SK-MEL-5 (cell line): Measurements from ENCODE around the genes SMYD3 and OR14L1P.

DNA sequence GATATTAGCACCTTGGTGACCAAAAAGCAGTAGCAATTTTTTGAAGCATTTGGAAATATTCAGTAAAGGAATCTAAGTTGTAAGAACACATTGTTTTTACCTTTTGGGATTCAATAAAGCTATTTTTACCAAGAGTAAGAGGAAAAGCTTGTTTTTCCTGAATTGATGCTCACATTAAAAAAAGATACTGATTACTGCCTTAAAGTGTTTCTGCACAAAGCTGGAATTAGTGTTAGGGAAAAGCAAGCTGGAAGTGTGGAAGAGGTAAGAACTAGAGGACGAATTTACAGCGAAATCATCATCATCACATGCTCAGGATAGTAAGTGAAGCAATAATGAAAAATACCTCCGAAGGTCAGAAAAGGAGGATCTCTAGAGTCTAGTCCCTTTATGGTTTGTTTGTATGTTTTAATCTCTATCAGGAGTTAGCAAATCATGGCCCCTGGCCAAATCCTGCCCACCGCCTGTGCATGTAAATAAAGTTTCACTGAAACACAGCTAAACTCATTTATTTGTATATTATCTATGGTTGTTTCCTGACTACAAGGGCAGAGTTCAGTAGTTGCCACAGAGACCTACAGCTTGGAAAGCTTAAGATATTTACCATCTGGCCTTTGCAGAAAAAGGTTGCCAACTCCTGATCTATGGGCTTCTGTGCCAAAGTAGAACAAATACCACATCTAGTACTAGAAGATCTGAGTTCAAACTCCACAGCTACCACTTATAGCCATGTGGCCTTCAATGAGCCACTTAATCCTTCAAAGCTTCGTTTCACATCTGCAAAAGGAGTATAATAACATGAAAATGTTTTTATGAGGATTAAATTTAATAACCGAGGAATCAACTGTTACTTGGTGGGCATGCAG is 91.2 kb downstream of the EFCAB2 start:
RAMPAGE:
- cytosol, long total RNA: no peak
- long total RNA: no peak
- nucleus, long total RNA: no peak

GRCh38 chr1:245097424-245098151 is 57.2 kb upstream of the KIF26B start:
RAMPAGE:
- cytosol, long total RNA: no peak
- long total RNA: no peak
- nucleus, long total RNA: no peak

GRCh38 chr1:245098439-245098898 is 56.3 kb upstream of the KIF26B start:
RAMPAGE:
- cytosol, long total RNA: no peak
- long total RNA: no peak
- nucleus, long total RNA: no peak

DNA sequence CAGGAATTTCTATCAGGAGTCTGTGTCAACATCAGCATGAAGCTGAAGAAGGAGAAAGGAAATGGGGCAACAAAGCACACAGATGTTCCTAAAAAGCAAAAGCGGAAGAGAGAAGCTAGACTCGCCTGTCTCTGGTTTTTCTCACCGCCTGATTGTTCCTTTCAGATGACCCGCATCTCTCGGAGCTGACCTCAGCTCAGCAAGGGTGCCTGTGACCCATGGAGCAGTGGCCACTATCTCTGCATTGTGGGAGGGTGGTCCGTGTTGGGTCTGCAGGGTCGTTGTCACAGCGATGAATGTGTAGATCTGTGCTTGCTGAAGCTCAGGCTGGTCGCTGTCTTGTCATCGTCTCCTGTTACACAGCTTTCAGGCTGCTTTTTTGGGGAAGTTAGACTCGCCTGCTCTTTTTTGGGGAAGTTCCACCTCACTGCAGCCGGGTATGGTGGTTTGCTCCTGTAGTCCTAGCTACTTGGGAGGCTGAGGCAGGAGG is 156.3 kb downstream of the KIF26B start:
RAMPAGE:
- cytosol, long total RNA: no peak
- long total RNA: no peak
- nucleus, long total RNA: no peak

DNA sequence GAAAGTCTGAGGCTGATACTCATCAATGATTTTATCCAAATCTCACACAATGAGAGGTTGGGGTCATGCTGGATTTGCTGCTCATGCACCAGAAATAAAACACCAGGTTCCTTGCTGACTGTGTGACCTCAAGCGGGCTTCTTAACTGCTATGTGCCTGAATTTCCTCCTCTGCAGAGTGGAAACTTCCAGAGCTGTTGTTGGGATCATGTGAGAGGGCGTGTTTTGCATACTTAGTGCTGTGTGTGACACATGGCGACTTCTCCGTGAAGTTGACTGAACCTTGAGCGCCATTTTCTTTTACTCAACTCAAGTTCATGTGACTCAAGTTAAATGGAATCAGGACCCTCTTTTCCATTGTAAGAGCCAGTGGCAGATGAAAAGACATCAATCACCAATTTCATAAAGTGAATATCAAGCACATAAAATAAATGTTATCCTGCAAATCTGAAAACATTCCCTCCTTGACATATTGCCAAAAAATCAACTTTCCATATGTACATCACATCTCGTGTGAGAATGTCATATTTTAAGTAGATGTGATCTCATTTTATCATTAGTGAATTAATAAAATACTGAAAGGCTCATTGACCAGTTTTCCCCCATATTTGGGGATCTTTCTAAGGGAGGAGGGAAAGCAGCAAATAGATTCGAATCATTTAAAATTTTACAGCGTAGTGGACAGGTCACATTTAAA is 224.1 kb downstream of the KIF26B start:
RAMPAGE:
- cytosol, long total RNA: no peak
- long total RNA: no peak
- nucleus, long total RNA: no peak

GRCh38 chr1:246008403-246008952 is 498.6 kb downstream of the SMYD3 start:
RAMPAGE:
- cytosol, long total RNA: no peak
- long total RNA: no peak
- nucleus, long total RNA: no peak

DNA sequence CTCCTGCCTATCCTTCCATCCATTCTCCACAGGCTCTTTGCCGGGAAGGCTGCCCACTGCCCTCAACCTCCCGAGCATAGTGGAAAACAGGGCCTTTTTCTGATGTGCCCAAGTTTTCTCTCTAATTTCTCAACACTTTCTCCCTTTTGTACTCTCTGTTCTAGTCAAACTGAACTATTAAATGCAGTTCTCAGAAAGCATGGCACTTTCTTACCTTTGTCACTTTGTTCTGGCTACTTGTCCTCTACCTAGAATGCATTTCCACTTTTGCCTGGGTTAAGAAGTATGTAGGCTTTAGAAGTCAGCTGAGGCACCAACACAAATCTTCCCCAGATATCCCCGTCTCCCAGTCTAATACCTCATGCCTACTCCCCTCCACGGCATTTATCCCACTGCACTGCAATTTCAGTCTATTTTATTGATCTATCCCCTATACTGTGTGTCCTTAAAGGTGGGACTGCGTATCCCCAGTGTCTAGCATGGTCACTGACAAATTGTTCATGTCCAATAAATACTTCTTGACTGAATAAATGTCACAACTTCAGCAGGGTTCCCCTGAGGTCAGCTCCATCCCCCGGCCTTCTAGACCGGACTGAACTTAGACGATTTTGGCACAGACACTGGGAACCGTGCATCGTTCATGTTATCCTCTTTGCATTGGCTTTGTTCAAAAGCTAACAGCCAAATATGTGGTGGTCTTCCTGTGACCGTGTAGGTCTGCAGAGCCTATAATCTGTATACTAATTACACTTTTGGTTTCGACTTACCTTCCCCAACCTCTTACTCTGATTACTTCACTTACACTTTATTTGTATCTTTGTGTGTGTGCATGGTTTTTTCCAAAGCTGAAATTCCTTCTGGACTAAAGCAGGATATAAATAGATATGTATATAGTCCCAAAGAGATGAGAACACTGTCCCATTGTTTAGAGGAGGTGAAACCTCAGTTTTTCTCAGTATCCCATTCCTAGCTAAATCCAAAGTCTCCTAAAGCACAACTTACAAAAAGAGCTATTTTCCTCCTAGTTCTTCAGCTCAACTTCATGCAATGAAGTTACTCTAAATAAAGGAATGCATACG is 442.6 kb downstream of the SMYD3 start:
RAMPAGE:
- cytosol, long total RNA: no peak
- long total RNA: no peak
- nucleus, long total RNA: no peak

GRCh38 chr1:246087005-246087666 is 419.9 kb downstream of the SMYD3 start:
RAMPAGE:
- cytosol, long total RNA: no peak
- long total RNA: no peak
- nucleus, long total RNA: no peak

DNA sequence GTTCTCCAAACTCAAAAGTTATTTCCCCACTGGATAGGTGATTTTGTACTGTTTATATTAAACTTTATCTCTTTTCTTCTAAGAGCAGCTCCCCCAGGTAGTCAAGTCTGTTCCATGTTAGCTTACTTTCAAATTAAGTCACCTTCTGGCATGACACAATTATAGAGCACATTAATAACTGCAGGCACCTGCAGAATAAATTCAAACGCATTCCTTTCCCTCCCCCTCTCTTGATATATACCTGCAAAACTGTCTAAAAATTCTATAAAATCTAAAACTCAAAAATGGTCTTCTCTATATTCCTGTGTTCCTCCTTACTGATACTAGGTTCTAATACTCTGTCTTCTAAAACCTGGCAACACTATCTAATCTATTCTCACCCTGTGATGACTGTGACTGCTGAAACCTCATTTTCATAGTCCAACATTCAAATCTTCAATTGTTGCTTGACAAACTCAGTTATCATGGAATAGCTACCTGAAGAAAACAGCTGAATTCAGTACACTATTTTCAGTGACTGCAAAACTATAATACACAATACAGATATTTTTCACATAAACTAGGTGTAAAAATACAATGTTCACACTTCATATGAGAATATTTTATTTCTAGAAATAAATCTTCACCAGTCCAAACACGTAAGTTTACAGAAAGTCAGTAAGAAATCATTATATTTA is 257.1 kb downstream of the SMYD3 start:
RAMPAGE:
- cytosol, long total RNA: no peak
- long total RNA: no peak
- nucleus, long total RNA: no peak

DNA sequence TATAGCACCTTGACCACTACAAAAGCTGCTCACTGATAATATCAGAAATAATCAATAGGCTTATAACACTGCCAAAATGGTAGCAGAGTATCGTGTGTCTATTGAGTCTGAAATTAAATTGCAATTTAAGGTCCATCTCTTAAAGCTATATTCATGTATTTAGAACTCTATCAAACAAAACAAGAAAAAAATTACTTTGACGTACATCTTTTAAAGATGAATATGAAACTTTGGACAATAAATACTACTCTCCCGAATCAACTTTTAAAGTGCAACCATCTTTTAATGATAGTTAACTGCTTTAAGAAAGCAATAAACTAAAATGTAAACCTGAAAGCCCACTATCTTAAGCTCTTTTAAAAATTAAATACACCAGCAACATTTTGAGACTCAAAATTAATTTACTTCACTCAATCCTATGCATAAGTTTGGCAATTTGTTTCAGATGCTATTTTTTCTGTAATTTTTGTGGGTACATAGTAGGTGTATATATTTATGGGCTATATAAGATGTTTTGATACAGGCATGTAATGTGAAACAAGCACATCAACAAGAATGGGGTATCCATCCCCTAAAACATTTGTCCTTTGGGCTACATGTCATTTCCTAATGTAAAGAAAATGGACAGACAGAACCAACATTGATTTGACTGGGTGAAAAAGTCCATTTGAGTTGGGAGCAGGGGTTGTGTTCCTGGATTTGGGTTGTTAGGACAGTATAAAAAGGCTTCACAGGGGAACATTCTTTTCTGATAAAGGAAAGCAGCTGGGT is 256.4 kb downstream of the SMYD3 start:
RAMPAGE:
- cytosol, long total RNA: no peak
- long total RNA: no peak
- nucleus, long total RNA: no peak

DNA sequence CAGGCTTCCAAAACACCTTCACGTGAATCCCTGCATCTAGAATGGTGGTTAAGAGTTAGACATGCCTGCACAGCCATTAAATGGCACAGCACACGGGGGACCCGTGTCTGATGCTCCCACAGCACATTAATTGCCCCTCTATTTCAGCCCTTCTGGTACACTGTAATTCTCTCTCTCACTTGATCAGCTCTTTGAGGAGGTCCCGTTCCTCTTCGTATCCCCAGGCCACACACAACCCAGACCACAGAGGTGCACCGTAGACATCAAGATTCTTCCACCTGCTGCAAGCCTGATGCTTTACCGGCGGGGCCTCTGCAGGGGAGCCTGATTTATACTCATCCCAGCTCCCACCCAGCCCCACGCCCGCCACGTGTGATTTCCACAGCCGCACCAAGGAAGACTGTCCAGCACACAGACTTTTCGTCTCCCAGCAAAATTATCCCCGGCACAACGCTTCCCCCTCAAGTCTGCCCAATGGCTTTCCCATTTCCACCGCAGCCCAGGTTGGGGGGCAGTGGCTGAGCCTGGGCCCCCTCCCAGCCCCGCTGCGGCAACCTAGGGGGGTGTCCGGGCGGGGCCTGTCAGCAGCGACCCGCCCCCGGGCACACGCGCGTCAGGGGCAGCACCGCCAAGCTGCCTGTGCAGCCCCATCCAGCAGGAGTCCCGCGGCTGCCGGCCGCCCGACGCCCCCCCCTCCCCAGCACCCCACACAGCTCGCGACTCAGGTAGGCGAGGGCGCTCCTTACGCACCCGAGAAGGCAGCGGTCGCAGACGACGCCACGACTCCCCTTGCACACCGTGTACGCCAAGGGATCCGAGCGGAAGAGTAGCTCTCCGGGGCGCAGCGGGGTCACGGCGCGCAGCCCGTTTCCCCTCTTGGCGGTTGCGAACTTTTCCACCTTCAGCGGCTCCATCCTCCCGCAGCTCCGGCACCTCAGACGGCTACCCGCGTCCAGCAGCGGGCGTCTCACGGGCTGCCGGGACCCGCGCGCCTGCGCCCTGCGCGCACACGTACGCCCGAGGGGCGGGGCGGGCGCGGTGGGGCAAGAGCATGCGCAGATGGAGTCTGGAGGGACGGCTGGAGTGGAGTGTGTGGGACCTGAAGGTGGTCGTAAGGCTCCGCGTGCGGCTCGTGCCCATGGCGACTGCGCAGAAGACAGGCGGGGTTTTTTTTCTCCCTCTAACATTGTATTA is at the start of gene SMYD3:
Gene SMYD3 (minus strand): TSS at position 976 of the 1,194 bp plus-strand sequence.
RAMPAGE:
- cytosol, long total RNA: start-site peak on the minus strand centred at position 967 of the sequence, 40 bp wide, 96 and 131 reads in 2 replicates
- long total RNA: start-site peak on the minus strand centred at position 968 of the sequence, 42 bp wide, 187 and 100 reads in 2 replicates
- nucleus, long total RNA: no peak

RAMPAGE:
- cytosol, long total RNA: no peak
- long total RNA: no peak
- nucleus, long total RNA: no peak
Observed at GRCh38 chr1:246681823-246682275, 42.4 kb upstream of the SCCPDH start.

DNA sequence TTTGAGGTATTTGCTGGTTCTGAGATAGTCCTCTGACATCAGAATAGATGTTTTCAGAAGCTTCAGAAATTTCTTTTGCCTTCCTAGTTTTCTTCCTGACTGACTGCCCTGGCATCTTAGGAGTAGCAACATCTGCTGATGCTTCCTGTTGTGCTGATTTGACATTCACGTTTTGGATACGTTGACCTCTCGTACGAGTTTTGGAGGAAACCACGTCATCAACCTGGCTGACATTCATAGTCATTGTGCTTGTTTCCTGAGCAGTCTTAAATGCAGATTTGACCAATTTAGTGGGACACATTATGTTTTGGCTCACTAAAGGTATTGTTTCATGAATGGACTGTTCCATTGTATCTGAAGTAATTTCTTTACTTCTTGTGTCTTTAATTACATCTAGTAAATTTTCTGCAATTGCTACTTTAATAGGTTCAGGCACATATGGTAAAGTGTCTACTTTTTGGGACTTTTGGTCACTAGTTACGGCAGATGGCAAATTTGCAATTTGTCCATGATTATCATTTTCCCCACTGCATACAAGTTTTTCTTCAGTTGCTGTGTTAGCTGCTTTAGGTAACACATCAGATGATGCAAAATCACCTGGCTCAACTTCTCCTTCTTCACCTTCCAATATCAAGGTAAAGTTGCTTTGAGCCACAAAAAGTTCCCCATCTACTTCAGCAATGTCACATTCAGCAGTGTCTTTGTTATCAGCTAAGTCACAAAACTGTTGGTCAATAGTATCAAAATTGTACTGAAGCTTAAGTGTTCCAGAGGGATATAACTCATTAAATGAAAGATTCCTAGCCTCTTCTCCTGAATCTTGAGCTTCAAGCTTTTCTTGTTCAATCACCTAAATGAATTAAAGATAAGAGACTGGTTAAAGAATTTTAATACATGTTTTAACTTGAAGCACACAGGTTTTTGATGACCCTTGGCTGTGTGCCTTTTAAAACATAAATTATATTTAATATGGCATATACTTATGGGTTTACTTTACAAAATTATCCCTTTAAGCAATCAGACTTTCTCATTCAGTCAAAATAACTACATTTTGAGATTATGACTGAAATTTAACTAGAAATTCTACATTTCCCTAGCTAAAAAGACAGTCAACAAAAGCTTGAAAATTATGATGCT is 80.8 kb downstream of the AHCTF1 start:
RAMPAGE:
- cytosol, long total RNA: no peak
- long total RNA: no peak
- nucleus, long total RNA: no peak

DNA sequence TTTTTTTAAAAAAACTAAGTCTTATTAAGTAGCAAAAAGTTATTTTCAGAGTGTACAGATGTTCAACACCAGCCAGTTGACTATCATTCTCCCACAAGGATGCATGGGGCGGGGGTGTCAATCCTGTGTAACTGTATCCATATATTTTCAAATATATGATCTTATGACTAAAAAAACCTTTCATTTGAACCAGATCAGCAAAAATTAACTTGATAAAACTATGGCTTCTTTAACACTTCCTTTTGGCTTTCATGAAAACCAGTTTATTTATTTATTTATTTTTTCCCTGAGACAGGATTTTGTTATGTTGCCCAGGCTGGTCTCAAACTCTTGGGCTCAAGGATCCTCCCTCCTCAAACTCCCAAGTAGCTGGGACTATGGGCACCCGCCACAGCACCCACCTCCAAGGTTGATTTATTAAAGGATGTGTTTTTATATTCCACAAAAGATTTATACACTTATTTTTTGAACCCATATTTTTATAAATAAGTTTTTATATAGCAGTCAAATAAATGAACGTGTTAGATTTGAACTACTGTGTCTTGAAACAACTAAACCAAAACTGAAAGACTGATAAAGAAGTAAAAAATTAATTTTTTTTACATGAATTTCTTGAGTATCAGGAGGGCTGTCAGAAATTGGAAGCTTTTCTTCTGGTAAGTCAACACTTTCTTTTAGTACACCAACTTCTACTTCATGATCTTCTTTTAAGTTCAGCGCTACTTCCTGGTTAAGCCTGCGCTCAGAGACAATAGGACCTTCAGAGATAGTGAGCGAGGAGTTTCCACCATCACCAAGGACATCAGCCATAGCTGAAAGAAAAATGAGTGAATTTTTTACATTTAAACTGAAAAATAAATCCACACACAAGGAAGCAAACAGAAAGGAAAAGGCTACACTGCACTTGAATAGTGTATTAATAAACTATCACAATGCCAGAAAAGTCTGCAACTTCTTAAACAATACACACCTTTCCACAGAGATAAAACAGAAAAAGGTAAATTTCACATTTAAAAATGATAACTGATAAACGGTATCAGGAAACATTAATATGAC is 78.9 kb downstream of the AHCTF1 start:
RAMPAGE:
- cytosol, long total RNA: no peak
- long total RNA: no peak
- nucleus, long total RNA: no peak

GRCh38 chr1:246905350-246906063 is 26.2 kb downstream of the AHCTF1 start:
RAMPAGE:
- cytosol, long total RNA: no peak
- long total RNA: no peak
- nucleus, long total RNA: no peak

DNA sequence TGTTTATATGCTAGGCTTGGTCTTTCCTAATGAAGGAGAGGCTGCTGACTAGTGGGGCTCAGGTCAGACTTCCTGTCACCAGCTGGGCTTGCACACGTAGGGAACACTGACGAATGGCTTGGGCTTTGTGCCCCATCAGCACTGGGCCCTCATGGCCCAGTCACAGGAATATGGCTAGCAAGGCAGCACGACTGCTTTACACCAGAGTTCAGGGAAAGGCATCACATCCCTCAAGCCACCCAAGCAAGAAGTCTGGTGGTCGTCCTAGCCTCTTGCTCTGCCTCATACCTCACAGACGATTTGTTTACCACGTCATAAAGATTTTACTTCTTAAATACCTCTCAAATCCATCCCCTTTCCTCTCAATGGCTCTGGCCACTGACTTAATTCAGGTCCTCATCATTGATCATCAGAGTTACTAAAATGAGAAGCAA is 30.4 kb upstream of the AHCTF1 start:
RAMPAGE:
- cytosol, long total RNA: no peak
- long total RNA: no peak
- nucleus, long total RNA: no peak

GRCh38 chr1:247111658-247112801 is 7.9 kb upstream of the ZNF669 start:
RAMPAGE:
- cytosol, long total RNA: no peak
- long total RNA: no peak
- nucleus, long total RNA: no peak

GRCh38 chr1:247409938-247410432 is 6.0 kb upstream of the NLRP3 start:
RAMPAGE:
- cytosol, long total RNA: no peak
- long total RNA: no peak
- nucleus, long total RNA: no peak

GRCh38 chr1:247616859-247617384 is at the start of gene OR14L1P:
Gene OR14L1P (plus strand): TSS chr1:247617143.
RAMPAGE:
- cytosol, long total RNA: no peak
- long total RNA: no peak
- nucleus, long total RNA: no peak

DNA sequence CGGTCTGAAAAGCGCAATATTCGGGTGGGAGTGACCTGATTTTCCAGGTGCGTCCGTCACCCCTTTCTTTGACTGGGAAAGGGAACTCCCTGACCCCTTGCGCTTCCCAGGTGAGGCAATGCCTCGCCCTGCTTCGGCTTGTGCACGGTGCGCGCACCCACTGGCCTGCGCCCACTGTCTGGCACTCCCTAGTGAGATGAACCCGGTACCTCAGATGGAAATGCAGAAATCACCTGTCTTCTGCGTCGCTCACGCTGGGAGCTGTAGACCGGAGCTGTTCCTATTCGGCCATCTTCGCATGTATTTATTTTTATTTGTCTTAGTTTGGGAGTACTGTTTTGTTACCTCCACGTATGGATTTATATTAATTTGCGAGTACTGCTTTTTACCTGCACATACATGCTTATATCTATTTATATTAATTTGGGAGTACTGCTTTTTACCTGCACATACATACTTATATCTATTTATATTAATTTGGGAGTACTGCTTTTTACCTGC is 1.3 kb upstream of the OR2W3 start:
RAMPAGE:
- cytosol, long total RNA: no peak
- long total RNA: no peak
- nucleus, long total RNA: no peak